Lung (tissue), 4 donors: Measurements from ENCODE around the genes KRTAP26-1 and KRTAP19-1.

GRCh38 chr21:27104961-27105616, 138.2 kb upstream of the ADAMTS5 start:
- PRO-cap = no peak
- RAMPAGE, long total RNA = no peak
- RRBS = no CpG with 5 or more reads among the region's 5 CpGs

DNA sequence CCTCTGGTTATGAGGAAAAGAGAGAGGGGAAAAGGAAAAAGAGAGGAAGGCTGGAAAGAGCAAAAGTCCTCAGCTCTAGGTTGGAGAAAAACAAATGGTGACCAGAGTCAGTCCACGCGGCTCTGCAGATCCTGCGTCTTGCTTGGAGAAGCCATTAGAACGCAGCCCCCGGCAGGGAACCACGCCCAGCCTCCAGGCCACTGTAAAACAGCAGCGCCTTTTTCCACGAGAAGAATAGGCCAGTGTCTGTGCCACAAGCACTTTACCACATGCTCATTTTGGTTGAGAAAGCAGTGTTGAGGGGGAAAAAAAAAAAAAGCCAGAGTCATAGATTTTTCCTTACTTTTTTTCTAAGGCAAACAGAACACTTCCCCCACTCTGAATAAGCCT, 846.9 kb upstream of the ADAMTS5 start:
- PRO-cap = unidirectional peak, minus-strand start at position 130 of the sequence
- RAMPAGE, long total RNA = no peak
- RRBS = no CpG with 5 or more reads among the region's 8 CpGs

GRCh38 chr21:28164523-28165444, 720.4 kb downstream of the N6AMT1 start:
- PRO-cap = no peak
- RAMPAGE, long total RNA = no peak
- RRBS = no CpG with 5 or more reads among the region's 15 CpGs

- PRO-cap = no peak
- RAMPAGE, long total RNA = no peak
Measured at GRCh38 chr21:28375351-28376105, 509.6 kb downstream of the N6AMT1 start.

GRCh38 chr21:28865809-28866284, 19.3 kb downstream of the N6AMT1 start:
- PRO-cap = no peak
- RAMPAGE, long total RNA = no peak
- RRBS = no CpG with 5 or more reads among the region's 4 CpGs

GRCh38 chr21:28966914-28967307, 25.8 kb downstream of the LTN1 start:
- PRO-cap = no peak
- RAMPAGE, long total RNA = no peak
- RRBS = no CpG with 5 or more reads among the region's 5 CpGs

DNA sequence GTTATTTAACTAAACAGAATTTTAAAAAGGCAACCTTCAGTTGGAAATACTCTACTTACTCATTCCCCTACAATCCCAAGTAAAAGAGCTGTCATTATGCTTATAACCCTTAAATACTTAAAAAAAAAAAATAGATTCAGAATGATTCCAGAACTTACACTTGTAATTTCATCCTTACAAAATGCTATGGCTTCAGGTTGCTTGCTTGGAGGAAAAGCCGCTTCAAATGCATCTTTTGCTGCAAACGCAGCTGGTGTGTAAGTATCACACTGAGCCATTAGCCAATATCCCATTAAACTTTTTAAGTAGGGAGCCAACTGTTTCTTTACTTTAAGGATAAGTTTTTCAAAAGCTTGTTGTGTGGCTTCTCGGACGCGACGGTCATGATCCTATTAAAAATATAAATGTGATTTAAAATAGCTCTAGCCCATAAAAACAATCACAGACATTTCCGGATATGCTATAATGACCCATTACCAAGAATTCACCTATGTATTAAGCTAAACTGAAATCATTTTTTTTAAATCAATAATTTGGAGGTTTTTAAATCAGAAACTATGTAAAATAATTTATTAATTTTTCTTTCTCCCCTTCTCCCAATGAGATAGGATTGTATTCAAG, 8.0 kb downstream of the LTN1 start:
- PRO-cap = no peak
- RAMPAGE, long total RNA = no peak
- RRBS = no CpG with 5 or more reads among the region's 7 CpGs

GRCh38 chr21:29050425-29050910, 23.0 kb downstream of the CCT8 start:
- PRO-cap = no peak
- RAMPAGE, long total RNA = no peak
- RRBS = no CpG with 5 or more reads among the region's 2 CpGs

- PRO-cap = no peak
- RAMPAGE, long total RNA = no peak
- RRBS = no CpG with 5 or more reads among the region's 5 CpGs
Measured at GRCh38 chr21:29175218-29176069, 45.0 kb downstream of the MAP3K7CL start.

GRCh38 chr21:29310383-29311333, 11.9 kb downstream of the BACH1 start:
- PRO-cap = no peak
- RAMPAGE, long total RNA = no peak
- RRBS = no CpG with 5 or more reads among the region's 6 CpGs

DNA sequence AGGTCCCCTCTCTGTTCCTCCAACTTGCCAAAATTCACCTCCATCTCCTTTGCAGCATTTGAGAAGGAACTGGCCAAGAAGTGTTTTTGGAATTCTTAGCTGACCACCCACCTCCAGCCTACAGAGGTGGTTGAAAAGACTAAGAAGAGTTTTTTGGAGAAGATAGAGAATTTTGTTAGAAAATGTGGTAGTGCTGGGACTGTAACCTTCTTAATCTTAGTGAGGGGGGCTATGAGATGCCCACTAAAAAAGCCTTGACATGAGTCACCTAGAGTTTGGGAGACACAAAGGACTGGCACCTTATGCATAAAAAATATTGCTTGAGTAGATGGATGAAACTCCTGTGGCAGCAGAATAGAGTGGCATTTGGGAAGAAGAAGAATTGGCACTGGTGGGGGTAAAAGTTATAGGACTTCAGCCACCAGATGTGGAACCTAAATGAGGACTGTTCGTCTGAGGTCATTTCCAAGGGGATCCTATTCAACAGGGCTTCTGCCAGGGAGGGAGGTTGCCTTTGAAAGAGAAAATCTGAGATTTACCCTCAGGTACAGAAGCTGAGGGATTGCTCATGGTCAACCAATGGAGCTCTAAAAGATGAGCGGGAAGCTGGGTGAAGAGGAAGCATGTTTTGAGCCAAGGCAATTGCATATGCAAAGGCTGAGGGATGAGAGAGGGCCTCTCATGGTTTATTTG, 54.9 kb downstream of the BACH1 start:
- PRO-cap = no peak
- RAMPAGE, long total RNA = no peak
- RRBS = no CpG with 5 or more reads among the region's 2 CpGs

- PRO-cap = no peak
- RAMPAGE, long total RNA = no peak
- RRBS = no CpG with 5 or more reads among the region's 6 CpGs
Measured at GRCh38 chr21:29449292-29450035, 150.7 kb downstream of the BACH1 start.

- PRO-cap = no peak
- RAMPAGE, long total RNA = no peak
Measured at GRCh38 chr21:30320301-30320592, at the start of gene KRTAP26-1. KRTAP26-1 (minus strand) TSS chr21:30320315.

GRCh38 chr21:30348175-30348572, 232 bp downstream of the KRTAP23-1 start:
- PRO-cap = no peak
- RAMPAGE, long total RNA = no peak
- RRBS = no CpG with 5 or more reads among the region's 8 CpGs

- PRO-cap = no peak
- RAMPAGE, long total RNA = no peak
- RRBS = no CpG with 5 or more reads among the region's 4 CpGs
Measured at GRCh38 chr21:30480188-30480435, at the start of gene KRTAP19-1. KRTAP19-1 (minus strand) TSS chr21:30480367.

- PRO-cap = no peak
- RAMPAGE, long total RNA = no peak
- RRBS = 8% methylated on average over 13 of the region's 42 CpGs
Measured at GRCh38 chr21:31557089-31557895, 102.2 kb upstream of the SOD1 start.

GRCh38 chr21:31583775-31584432, 75.6 kb upstream of the SOD1 start:
- PRO-cap = no peak
- RAMPAGE, long total RNA = no peak
- RRBS = no CpG with 5 or more reads among the region's 11 CpGs

DNA sequence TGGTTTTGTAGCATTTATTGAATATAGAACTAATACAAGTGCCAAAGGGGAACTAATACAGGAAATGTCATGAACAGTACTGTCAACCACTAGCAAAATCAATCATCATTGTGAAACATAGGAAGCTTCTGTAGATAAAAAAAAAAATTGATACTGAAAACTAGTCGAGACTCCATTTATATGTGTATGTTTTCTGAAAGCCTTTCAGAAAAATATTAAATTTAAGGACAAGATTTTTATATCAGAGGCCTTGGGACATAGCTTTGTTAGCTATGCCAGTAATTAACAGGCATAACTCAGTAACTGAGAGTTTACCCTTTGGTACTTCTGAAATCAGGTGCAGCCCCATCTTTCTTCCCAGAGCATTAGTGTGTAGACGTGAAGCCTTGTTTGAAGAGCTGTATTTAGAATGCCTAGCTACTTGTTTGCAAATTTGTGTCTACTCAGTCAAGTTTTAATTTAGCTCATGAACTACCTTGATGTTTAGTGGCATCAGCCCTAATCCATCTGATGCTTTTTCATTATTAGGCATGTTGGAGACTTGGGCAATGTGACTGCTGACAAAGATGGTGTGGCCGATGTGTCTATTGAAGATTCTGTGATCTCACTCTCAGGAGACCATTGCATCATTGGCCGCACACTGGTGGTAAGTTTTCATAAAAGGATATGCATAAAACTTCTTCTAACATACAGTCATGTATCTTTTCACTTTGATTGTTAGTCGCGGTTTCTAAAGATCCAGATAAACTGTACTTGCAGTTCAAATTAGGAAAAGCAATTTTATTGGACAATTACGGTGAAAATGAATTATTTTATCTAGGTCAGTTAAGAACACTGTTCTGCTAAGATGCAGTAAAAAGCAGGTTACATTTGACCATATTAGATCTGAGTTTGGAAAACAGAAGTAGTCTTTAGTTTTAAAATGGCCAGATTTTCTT, 7.5 kb downstream of the SOD1 start:
- PRO-cap = no peak
- RAMPAGE, long total RNA = no peak
- RRBS = no CpG with 5 or more reads among the region's 7 CpGs

DNA sequence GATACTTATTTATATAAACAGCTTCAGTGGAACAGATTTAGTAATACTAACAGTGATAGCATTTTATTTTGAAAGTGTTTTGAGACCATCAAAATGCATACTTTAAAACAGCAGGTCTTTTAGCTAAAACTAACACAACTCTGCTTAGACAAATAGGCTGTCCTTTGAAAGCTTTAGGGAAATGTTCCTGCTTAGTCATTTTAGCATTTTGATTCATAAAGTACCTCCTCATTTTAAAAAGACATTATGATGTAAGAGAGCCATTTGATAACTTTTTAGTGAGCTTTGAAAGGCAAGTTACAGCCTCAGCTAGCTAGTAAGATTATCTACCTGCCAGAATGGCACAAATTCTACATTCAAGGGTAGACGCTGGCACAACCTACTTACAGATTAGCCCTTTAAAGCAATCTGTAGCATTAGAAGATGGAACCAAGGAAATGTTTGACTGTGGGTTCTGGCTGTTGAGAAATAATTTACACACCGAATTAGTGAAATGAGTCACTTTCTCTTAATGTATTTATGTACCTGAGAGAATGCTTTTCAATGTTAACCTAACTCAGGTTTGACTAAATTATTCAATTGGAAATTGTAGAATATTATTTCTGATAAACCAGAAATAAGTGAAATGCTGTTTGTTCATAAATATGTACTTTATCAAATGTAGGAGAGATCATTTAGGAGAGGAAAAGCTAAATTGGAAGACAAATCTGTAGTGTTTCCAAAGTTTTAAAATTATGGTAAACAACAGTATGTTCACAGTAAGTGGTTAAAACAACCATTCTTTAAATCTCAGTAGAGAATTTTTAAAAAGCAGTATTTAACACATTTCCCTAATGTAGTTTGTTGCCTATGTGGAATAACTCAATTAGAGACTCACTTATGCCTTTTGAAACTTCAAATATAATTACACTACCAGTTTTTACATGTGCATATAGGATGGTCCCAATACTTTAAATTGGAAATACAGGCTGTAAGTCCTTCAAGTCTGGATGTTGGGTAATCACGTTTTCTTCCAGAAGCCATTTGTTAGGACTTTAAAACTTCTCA, 9.8 kb downstream of the SOD1 start:
- PRO-cap = no peak
- RAMPAGE, long total RNA = no peak
- RRBS = no CpG with 5 or more reads among the region's 3 CpGs

- PRO-cap = no peak
- RAMPAGE, long total RNA = no peak
- RRBS = no CpG with 5 or more reads among the region's 2 CpGs
Measured at GRCh38 chr21:31692101-31692772, 32.7 kb downstream of the SOD1 start.